ENCODE data around the genes TENM3 and ENPP6.

GRCh38 chr4:176905473-176905934 is 112.8 kb upstream of the VEGFC start:
- CAGE, long polyA plus RNA: no peak
- RRBS: no CpG with 5 or more reads among the region's 2 CpGs

GRCh38 chr4:178378505-178378885 is 936.3 kb upstream of the AGA start:
- CAGE, long polyA plus RNA: no peak
- RRBS: no CpG with 5 or more reads among the region's 6 CpGs

DNA sequence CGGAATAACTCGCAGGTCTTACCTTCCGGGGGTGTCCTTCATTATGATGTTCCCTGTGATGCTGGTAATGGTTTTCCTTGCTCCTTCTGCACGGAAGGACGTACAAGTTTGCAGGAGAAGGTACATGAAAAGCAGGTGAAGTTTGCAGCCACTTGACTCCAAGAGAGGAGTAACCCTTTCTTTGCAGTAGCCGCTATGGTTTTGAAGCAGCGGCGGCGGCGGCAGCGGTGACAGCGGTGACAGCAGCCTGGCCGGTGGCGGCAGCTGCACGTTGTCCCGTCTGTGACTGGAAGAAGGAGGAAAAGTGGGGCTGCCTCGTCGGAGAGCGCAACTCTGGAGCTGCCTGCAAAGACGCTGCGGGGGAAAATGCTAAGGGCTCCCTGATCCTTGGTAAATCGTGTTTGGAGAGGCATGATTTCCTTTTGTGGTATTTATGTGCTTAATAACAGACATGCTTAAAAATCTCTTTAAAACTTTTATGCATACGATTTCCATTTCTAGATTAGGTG is 2183.6 kb upstream of the TENM3 start:
- CAGE, long polyA plus RNA: no peak
- RRBS: no CpG with 5 or more reads among the region's 23 CpGs

- CAGE, long polyA plus RNA: no peak
- RRBS: no CpG with 5 or more reads among the region's 12 CpGs
These were observed 978.3 kb upstream of the TENM3 start for GRCh38 chr4:181264798-181265425.

DNA sequence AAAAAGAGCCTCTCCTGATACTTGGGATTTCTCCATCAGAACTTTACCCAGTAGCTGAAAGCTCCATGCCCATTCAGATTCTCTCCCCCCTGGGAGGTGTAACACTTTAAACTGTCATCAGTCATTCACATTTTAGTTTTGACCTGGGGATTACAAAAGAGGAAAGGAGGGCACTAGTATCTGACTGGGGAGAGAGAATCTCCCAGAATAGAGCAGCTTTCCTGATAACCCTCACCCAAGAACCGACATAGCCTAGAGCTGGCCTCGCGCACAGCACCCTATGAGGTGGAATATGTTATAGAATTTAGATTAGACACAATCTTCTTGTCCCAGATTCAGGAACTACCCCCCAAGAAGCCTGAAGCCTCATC is 950.2 kb upstream of the TENM3 start:
- CAGE, long polyA plus RNA: no peak
- RRBS: no CpG with 5 or more reads among the region's 3 CpGs

DNA sequence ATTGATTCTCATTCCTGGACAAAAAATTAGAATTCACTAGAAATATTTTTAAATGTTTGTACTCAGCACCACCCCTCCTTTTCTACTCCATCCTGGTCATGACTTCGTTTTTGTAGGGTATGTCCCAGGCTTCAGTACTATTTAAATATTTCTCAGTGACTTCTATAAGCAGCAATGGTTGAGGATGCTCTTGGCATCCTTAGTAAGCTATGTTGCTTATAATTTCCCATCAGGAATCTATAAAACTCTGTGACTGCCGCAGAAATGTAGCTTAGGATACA is 822.6 kb upstream of the TENM3 start:
- CAGE, long polyA plus RNA: no peak
- RRBS: no CpG with 5 or more reads among the region's 2 CpGs

- CAGE, long polyA plus RNA: no peak
- RRBS: no CpG with 5 or more reads among the region's 7 CpGs
These were observed at the start of gene TENM3 for GRCh38 chr4:182243279-182243720. Gene TENM3, plus strand, starts transcription at chr4:182243402.

DNA sequence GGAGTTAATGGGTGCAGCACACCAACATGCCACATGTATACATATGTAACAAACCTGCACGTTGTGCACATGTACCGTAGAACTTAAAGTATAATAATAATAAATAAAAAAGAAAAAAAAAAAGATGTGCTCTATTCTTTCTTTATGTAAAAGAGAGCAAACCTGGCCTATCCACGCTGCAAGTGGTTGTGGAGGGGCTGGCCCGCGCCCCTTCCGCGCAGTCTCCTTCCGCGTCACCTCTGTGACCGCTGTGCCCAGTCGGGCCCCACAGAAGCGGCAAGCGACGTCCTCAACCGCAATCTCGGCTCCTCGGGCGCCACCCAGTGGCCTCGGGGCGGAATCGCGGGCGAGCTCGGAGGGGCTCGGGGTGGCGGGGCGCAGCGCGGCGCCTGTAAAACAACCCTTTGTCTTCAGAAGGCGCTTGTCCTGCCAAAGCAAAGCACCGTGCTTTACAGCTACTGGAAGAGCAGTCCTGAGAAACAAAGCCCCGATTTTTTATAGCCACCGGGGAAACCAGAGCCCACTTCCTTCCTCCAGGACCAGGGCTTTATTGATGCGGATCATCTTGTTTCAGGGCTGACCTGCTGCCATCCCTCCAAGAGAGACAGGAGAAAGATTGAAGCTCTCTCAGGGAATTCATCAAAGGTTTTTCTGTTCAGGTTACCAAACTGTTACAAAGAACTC is 37.4 kb upstream of the CDKN2AIP start:
- CAGE, long polyA plus RNA: no peak
- RRBS: no CpG with 5 or more reads among the region's 35 CpGs

DNA sequence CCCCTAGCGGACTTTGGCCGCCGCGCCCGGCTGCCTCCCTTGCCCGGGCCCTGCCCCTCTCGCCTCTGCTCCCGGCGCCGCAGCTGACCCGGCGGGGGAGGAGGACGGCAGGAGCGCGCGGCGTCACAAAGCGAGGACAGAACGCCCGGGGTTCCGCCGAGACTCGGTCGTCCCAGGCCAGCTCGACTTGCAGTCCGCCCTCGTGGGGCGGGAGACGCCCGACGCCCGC is 277 bp upstream of the CDKN2AIP start:
- CAGE, long polyA plus RNA: no peak
- RRBS: 1% methylated on average over 24 of the region's 32 CpGs

DNA sequence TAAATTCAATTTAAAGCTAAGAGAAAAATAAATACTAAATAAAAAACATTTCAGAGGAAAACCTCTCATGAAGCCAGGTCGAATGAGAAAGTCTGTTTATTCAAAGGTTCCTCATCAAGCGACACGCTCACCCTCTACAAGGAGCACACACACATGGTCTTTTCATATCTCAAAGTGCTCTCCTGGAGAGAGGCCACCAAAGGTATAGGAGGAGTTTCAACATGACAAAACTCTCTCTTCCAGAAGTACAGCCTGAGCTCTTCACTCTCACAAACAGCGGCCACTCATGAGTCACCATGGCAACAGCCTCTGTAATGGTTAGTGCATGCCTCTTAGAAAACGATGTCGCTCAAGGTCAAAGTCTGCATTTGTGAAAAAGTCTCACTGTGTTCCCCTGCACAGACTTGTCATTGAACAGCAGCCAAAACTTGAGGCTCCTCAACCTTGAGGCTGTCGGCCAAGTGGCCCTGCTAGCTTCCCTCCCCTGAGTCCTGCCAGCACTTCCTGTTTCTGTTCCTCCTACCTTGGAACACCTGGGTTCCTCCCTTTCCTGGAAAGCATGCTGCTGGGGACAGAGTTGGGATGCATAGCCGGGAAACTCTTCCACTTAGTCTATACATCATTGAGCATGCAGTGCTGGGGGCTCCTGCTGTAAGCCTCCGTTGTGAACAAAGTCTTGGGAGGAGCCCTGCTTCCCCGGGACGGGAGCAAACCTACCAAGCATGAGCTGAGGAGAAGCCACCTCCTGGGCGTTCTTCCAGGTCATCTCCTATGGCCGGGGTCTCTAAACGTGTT is 66.5 kb downstream of the ING2 start:
- CAGE, long polyA plus RNA: no peak
- RRBS: 29% methylated on average over 4 of the region's 14 CpGs

- CAGE, long polyA plus RNA: no peak
- RRBS: no CpG with 5 or more reads among the region's 24 CpGs
These were observed 62.1 kb downstream of the TRAPPC11 start for GRCh38 chr4:183721119-183721742.

GRCh38 chr4:183798976-183799363 is 106.1 kb upstream of the STOX2 start:
- CAGE, long polyA plus RNA: no peak
- RRBS: no CpG with 5 or more reads among the region's 13 CpGs

GRCh38 chr4:183806187-183806769 is 98.8 kb upstream of the STOX2 start:
- CAGE, long polyA plus RNA: no peak
- RRBS: no CpG with 5 or more reads among the region's 13 CpGs

DNA sequence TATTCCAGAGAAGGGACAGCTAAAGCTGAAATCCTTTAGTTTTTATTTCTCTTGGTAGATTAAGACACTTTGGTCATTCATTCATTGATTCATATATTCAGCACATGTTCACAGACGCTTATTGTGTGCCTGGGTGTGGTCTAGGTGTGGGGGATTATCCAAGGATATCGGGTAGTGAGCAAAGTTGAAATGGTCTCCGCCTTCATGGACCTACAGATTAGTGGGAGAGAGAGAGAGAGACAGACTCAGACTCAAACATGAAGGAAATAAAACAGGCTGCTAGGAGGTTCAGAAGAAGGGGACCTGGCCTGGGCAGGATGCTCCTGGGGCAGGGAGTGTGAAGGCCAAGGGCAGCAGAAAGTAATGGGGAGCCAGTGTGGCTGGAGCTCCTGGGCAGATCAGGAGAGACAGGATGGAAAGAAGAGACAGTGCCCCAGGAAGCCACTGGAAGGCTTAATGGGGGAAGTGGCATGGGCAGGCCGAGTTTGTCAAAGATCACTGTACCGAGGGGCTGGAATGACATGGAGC is 45.1 kb downstream of the STOX2 start:
- CAGE, long polyA plus RNA: no peak
- RRBS: no CpG with 5 or more reads among the region's 5 CpGs

- CAGE, long polyA plus RNA: no peak
- RRBS: no CpG with 5 or more reads among the region's 31 CpGs
These were observed 120.5 kb downstream of the ENPP6 start for GRCh38 chr4:184097089-184097716.

DNA sequence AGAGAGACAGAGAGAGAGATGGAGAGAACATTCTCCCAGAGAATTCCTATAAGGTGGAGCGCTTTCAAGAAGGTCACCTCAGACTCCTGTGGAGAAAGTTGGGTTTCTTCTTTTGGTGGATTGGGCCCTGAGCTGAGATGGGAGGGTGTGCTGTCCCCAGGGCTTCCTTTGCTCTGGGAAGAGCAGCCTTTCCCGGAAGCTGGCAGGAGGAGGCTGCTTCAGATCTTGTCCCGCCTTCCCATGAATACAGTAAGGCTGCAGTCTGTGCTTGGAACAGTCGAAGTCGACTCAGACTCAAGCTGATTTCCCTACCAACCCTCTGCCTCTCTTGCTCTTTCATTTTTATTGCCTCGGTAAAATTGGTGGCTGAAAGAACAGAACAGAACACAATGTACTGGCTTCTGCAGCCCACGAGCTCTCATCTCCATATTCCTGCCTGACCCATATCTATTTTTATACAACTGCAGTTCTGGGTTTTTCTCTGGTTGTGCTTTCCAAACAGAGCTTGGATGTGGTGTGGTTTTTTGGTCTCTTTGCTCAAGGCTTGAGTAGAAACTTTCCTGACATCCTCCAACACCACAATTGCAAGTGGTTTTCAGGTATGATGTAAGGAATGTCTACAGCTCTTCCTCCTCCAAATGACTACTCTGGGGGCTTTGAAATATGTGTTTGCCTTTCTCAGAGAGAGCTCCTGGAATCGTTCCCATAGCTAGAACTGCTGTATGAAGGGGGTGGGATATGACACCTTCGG is 61.5 kb downstream of the ENPP6 start:
- CAGE, long polyA plus RNA: no peak
- RRBS: no CpG with 5 or more reads among the region's 9 CpGs

DNA sequence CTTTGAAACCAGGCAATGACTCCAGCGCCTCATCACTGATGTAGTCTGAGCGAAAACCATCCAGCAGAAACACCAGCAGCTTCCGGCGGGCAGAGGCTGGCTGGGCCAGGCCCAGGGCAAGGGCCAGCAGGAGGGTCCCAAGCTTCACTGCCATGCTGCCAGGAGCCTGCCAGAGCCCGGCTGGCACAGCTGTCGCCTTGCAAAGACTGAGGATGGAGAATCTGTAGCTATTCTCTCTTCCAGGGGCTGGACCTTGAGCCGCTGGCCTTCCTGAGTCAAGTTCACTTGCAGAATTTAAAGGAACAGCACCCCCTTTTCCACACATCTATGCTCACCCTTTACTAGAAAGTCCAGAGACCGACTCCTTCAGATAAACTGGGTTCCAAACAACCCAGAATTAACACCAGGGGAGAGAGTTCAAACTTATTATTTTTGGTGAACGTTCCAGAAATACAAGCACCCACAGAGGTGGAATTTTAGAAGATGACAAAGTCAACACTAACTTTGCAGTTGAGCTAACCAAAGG is at the start of gene ENPP6:
TSS of gene ENPP6 (minus strand) at position 208 of the 526 bp plus-strand sequence.
- CAGE, long polyA plus RNA: no peak
- RRBS: 60% methylated on average over 3 of the region's 9 CpGs

- CAGE, long polyA plus RNA: no peak
- RRBS: no CpG with 5 or more reads among the region's 5 CpGs
These were observed 63.6 kb upstream of the ENPP6 start for GRCh38 chr4:184281271-184281770.

DNA sequence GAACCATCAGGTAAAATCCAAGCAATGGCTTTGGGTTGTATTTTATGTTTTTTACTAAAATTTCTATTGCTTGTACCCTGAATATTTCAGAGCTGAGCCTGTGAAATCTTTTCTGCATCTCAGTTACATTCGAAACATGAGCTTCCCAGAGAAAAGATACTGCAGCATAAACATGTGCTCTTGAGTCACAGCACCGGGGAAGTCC is 91.0 kb downstream of the IRF2 start:
- CAGE, long polyA plus RNA: no peak
- RRBS: no CpG with 5 or more reads among the region's 2 CpGs

GRCh38 chr4:184386999-184387863 is 87.1 kb downstream of the IRF2 start:
- CAGE, long polyA plus RNA: no peak
- RRBS: no CpG with 5 or more reads among the region's 15 CpGs